Airway epithelial cell (primary cell): ENCODE results near the genes MYOT, FAM13B and WNT8A.

GRCh38 chr5:136106533-136106732 is 26.2 kb upstream of the SMAD5 start:
- RAMPAGE, long total RNA, result no peak

- RAMPAGE, long total RNA, result no peak
Measured at GRCh38 chr5:137333147-137333461, 166.0 kb downstream of the SPOCK1 start.

DNA sequence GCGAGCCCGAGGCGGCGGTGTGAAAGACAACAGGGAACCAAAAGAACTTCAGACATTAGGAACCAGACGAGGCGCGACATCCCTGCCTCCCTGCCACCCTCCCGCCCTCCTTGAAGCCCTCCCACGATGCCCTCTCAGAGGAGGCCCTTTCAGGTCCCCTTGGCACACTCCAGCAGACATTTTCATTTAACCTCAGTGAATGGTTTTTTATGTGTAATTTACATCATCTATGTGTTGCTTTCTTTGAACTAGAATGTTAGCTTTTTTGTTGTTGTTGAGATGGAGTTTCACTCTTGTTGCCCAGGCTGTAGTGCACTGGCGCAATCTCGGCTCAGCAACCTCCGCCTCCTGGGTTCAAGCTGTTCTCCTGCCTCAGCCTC is 1.0 kb upstream of the HNRNPA0 start:
- RAMPAGE, long total RNA, result no peak

DNA sequence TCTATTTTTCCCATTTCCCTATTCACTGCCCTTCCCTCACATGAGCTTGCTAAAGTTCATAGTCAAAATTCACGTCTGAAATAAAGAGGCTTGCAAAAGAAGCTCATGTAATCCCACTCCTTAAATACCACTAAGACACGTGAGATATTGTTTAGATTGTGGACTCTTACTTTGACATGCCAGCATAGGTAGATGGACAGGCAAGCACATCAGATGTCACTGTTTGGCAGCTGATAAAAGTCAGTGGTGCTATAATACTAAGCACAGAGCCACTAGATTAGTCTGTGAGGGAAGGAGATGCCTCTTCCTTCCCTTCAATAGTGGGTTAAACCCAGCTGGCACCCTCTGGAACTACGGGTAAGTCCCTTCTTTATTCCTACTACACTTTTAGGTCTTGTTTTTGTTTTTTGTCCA is at the start of gene MYOT:
Gene MYOT (plus strand): TSS at position 264 of the 414 bp plus-strand sequence.
- RAMPAGE, long total RNA, result no peak

- RAMPAGE, long total RNA, result no peak
Measured at GRCh38 chr5:137871616-137871964, 3.9 kb downstream of the MYOT start.

- RAMPAGE, long total RNA, result no peak
Measured at GRCh38 chr5:137880167-137880875, 8.9 kb upstream of the PKD2L2 start.

GRCh38 chr5:137946338-137947156 is 57.3 kb downstream of the PKD2L2 start:
- RAMPAGE, long total RNA, result no peak

- RAMPAGE, long total RNA, result start-site peak on the minus strand at chr5:138033064-138033098, 19 and 11 reads in 2 replicates
Measured at GRCh38 chr5:138032622-138033300, at the start of gene FAM13B. TSS of gene FAM13B (minus strand) at chr5:138033079.

- RAMPAGE, long total RNA, result no peak
Measured at GRCh38 chr5:138083680-138084126, at the start of gene WNT8A. TSS of gene WNT8A (plus strand) at chr5:138084033.

GRCh38 chr5:138349187-138349970 is 3.1 kb upstream of the KDM3B start:
- RAMPAGE, long total RNA, result no peak

DNA sequence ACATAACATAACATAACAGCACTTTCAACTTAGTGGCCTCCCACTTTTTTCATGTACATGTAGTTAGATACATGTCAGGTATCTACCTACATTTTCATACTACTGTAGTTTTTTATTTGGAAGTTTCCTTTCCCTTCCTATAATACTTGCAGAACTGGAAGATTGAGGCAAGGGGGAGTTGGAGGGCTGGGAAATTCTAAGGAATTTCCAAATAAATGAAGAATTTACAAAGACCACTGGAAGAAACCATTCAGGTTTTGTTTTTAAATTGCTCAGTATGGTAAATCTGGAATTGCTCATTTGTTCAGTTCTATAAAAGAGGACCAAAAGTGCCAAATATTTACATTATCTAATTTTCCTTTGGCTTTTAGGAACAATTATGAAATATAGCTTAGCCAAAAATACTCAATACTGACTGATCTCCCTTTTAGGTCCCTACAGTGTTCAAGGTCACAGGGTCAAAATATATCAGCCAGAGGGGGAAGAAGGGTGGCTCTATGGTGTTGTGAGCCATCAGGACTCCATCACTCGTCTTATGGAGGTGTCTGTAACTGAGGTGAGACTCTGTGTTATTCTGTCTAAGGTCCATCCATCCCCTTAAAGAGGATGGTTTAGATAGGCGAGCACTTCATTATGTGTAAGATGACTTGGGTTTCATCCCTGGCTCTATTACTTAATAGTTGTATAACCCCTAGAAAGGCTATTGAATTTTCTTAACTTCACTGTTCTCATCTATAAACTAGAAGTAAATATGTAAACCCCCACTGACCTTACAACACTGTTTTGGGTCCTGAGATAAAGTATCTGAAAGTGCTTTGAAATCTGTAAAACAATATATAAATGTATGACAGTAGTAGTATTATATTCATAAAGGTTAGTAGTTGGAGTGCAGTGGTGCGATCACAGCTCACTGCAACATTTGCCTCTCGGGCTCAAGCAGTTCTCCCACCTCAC is 26.9 kb downstream of the KDM3B start:
- RAMPAGE, long total RNA, result no peak

GRCh38 chr5:138390730-138391410 is 38.4 kb downstream of the KDM3B start:
- RAMPAGE, long total RNA, result no peak

DNA sequence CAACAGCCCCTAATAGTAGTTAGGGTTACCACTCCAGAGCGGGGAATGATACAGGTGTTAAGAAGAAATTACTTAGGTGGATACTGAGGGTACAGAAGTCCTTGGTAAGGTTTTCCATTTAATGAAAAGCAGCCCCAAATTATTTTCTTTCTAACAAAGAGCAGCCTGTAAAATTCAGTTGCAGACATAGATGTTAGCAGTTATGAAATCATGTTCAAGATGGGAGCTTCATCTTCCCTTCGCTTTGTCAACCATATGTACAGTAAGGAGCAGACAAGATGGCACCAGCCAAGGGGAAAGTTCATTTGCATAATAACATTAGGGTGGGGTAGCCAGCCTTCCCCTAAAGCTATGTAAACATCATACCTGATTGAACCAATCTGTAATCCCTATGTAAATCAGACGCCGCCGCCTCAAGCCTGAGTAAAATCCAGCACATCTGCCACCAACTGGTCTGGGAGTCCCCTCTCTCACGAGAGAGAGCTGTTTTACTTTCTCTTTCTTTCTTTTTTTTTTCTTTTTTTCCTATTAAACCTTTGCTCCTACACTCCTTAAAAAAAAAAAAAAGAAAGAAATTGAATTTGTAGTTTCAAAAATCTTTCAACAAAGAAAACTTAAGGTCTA is 30.9 kb upstream of the REEP2 start:
- RAMPAGE, long total RNA, result no peak

DNA sequence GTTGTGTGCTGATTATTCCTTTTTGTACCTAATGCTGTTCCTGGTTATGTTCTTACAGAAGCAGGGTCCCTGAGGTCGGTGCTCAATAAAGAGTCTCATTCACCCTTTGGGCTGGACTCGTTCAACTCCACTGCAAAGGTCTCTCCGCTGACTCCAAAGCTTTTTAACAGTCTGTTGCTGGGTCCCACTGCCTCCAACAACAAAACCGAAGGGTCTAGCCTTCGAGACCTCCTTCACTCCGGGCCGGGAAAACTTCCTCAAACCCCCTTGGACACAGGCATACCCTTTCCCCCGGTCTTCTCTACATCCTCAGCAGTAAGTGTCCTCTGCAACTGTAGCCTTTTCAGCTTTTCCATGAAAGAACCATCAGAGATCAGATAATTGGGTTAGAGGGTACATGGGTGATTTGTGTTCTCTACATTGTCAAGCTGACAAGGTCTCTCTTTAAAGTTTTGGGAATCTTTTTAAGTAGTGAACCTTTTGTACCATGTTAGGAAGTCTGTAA is 18.2 kb upstream of the REEP2 start:
- RAMPAGE, long total RNA, result no peak

DNA sequence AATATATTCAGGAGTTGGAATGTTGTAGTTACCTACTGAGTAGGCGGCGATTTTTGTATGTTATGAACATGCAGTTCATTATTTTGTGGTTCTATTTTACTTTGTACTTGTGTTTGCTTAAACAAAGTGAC is 3.7 kb downstream of the EGR1 start:
- RAMPAGE, long total RNA, result no peak

DNA sequence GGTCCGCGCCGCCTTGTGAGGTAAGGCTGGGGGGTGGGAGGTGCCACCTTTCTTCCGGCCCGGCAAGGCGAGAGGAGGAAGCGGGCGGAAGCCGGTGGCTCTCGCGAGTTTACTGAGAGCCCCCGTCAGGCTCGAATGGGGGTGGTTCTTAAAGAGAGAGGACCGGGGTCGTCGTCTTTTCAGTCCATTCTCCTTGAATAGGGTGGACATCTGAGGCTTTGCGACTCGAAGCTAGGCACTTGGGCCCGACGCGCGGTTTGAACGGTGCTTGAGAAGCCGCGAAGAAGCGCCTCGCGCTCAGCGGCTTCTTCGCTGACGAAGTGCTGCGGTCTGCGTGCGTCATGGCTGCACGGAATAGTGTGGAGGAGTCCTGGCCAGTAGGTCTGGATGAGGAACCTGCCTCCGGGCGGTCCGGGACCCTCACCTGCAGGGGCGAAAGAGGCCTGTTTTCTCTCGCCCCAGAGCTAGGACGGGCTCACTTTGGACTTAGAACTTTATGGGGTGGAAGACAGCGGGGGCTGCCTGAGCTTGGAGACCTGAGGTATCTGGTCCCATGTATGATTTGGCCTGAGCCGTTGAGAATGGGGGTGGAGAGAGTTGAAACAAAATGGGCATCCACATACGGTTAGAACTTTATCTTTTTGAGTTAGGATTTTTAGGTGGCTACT is 483 bp upstream of the ETF1 start:
- RAMPAGE, long total RNA, result no peak

DNA sequence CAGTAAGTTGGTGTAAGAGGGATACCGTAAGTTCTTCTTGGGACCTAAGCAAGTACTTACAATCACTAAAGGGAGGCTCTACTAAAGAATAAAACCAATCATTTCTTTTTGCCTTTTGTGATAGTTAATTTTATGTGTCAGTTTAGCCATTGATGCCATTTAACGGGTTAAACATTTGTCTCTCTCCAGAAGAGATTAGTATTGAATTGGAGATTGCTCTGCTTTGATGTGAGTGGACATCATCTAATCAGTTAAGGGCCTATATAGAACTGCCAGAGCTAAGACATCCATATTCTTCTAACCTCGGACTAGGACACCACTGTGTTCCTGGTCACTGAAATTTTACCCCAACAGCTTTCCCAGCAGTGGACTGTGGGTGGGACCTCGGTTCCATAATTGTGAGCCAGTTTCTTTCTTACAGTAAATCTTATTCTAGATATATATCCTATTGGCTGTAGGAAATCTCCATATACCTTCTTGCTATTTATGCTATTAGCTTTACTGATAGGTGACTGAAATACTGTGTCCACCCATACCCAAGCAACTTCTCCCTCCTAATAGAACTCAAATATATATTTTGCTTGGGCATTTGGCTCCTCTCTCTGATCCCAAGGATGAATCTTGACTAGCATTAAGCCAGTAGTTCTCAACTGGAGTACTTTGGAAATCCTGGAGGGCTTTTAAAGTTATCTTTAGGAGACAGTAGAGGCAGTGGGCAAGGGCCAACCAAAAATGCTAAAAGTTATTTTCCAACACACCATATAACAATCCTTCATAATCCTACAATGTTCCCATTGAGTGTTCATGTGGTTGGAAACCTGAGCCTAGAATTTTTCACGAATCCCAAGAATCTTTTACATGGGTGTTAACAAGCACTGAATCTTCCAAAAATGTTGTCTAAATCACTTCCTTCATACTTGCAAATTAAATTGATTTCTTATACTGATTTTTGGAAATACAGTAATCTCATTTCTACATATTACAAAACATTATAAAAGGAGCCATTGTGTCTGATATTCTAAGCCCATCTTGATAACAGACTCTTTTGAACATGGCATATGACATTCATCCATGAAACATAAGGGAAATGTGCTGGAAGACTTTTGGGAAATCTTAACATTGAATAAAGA is 11.0 kb upstream of the ETF1 start:
- RAMPAGE, long total RNA, result no peak

GRCh38 chr5:138753533-138754613 is 648 bp downstream of the CTNNA1 start:
- RAMPAGE, long total RNA, result no peak

DNA sequence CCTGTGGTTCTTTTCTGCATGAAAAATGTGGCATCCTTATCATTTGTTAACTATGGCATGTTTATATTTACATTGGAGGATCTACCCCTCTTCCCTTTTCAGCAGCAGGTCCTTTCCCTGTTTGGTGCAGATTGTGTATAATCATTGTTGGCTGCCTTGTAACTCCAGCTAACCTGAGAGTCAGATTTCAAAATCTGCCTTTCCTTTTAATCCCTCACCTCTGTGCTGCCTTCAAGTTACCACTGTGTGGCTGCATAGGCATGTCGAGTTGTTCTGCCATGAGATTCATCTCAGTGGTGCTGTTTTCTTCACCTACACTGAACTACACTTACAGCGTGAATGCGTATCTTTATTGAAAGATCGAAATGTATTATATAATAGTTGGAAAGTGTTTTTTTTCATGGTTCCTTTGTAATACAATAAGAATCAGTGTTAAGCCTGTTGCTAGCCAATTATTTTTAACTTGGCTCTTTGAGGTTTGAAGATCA is 3.6 kb downstream of the LRRTM2 start:
- RAMPAGE, long total RNA, result no peak

- RAMPAGE, long total RNA, result no peak
Measured at GRCh38 chr5:138927767-138928482, 52.8 kb upstream of the LRRTM2 start.